AG09319 (cell line): ENCODE data around the genes PEMT and EVPLL.

DNA sequence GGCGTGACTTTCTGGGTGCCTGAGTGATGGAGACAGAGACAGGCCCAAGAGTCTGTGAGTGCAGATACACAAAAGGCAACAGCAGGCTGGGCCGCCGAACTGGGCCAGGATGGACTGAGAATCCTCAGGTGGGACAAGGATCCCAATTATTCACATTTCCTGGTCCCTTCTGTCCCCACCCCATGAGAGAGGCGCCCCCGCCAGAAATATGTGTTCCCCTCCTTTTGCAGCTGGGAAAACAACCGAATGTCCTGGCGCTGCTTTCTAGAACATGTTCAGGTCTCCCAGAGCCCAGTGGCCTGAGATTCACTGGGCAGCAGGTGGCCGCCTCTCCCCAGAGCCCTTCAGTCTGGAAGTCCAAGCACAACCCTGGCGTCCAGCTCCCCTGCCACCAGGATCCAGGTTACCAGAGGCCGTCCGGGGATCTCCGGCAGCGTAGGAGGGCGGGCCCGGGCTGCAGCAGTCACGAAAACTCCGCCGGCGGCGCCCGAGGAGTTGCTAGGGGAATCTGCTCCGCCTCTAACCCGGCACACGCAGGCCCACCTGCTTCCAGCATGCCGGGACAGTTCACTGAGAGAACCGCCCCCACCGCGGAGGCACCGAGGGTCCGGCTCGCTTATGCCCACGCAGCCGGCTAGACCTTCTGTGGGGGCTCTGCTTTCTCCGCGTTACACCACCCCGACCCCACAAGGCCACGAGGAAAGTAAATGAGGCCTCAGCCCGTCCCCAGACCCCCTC, 920 bp downstream of the PLD6 start:
- RRBS: 2% methylated on average over 12 of the region's 38 CpGs

DNA sequence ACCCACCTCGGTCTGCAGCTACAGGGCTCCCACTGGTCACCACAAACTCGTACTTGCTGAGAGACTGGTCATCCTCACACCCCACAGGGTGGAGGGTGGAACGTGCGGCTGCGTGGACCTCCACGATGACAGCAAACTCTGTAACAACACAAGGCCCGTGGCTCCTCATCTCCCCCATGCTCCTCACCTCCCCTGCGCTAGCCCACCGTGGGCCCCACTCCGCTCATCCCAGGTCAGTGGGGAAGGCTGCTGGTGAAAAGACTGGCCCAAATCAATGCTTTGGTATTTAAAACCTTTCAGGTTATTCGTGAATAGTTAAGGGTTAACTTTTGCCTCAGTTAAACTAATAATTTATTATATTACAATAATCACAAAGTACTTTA, 9.0 kb upstream of the PLD6 start:
- RRBS: no CpG with 5 or more reads among the region's 11 CpGs

GRCh38 chr17:17227990-17228813, 8.8 kb downstream of the FLCN start:
- RRBS: no CpG with 5 or more reads among the region's 18 CpGs

DNA sequence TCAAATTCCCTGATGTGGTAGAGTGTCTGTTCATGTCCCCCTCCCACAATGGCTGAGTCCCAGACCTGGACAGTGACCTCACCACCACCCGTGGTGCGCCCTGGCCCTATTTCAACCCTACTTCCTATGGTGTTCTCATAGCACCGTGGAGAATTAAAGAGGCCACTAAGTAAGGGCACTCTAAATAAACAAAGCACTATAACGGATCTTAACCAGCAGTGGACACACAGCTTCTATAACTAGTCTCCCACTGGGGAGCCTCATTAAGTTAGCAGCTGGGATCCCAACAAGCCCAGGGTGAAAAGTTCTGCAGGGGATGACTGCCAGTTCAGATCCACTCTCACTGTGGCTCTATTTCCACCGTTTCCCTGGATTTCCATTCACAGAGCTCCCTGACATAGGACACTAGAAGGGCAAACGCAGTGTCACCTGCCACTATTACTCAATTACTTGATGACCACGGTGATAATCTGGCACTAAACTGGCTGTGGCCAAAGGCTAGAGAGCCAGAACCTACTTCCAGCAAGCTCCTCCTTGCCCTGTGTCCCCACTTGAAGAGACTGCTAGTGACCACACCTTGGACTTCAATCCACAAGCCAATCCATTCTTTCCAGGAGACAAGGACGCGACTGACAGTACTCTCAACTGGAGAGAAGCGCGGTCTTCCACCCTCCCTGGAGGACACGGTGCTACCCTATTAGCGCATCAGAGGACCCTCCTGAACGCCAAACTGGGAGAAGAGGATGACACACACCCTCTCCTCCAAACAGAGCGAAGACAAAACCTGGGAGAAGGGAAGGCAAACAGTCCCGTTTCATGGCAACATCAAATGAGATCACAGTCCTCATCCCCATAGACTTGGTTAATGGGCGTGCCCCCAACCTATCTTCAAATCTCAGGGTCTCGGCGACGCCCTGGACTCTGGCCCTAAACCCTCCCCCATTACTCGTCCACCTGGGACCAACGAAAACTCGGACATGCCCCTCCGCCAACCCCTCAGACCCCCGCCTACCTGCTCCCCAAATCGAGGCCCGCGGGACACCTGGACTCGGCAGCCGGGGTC, 737 bp downstream of the FLCN start:
- RRBS: 6% methylated on average over 1 of the region's 30 CpGs

DNA sequence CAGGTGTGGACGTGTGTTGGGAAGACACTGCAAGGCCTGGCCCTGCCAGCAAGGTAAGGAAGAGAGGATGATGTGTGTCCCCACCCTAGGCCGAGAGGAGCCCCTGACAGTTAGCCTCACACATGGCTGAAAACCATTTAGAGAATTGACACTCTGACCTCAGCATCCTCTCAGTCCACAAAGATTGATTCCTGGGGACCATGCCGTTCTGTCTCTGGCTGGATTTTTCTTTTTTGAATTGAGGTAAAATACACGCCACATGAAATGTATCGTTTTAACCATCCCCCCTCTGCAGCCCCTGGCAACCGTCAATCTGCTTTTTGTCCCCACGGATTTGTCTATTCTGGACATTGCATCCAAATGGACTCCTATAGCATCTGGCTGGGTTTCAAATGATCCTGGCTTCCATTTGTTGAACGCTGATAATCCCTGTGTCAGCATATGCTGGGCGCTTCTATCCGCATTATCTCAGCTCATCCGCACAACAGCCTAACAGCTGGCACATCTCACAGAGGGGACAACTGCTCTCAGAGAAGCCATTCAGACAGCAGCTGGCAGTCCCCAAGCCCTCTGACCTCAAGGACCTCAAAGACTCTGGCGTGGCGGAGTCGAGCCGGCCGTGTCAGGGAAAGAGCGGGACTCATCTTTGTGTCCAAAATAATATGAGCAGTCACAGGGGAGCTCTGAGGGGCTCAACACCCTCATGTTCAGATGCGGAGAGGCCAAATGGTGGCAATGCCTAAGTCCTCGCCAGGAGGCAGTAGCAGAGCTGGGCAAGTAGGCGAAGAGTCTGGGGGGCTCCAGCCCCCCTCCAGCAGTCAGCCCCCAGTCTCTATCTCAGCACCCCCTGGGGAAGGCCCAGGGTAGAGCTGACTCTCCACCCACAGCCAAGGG, 82.3 kb downstream of the NT5M start:
- RRBS: no CpG with 5 or more reads among the region's 20 CpGs

DNA sequence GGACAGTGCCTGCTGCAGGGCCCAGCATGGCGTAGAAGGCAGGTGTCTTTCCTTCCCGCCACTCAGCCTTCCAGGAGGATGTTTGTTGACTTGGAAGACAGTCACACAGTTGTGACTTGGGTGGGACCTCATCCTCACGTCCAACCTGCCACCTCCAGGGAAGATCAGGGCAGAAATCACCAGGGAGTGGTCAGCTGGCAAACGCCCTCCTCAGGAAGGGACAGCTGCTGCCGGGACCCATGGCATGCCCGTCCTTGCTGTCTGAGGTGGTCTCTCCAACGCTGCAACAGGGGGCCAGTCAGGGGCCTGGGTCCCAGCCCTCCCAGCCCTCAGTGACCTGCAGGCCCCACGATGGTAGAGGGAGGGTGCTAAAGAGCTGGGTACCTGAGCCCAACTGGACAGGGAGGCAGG, 41.6 kb upstream of the RASD1 start:
- RRBS: no CpG with 5 or more reads among the region's 8 CpGs

DNA sequence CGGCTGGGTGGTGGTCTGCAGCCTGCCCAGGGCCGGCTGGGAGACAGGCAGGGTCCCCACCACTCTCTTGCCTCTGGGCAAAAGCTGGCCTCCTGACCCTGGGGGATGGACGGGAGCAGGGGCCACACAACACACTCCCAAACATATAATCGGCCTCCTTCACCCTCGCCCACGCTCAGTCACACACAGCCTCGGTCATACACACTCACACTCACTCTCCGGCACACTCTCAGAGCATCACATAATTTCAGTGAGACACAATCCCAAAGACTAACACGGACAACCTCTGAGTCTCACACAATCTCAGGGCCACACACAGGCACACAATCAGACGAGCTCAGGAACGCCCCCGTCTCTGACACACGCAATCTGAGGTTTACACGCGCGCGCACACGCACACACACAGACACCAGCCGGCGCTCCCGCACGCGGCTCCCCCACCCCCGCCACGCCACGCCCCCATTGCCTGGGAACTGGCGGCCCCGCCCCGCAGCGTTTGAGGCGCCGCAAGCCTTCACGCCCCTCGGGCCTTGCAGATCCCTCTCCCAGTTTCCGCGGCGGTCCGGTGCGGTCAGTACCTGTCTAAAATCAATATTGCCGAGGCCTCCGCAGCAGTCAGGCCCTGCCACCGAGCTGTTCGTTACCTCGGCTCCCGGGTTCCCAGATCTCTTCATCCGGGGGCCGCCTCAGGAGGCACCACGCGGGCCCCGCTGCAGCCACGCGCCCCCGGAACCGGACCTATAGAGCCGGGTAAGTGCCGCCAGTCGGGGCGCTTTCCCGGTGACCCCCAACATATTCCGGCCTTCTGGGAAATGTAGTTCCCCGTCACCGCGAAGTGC, at the start of gene PEMT:
Gene PEMT (minus strand): TSS at position 756 of the 839 bp plus-strand sequence.
- RRBS: under 1% methylated on average over 16 of the region's 63 CpGs

- RRBS: no CpG with 5 or more reads among the region's 17 CpGs
These were observed 15.8 kb downstream of the RAI1 start for GRCh38 chr17:17696714-17697796.

DNA sequence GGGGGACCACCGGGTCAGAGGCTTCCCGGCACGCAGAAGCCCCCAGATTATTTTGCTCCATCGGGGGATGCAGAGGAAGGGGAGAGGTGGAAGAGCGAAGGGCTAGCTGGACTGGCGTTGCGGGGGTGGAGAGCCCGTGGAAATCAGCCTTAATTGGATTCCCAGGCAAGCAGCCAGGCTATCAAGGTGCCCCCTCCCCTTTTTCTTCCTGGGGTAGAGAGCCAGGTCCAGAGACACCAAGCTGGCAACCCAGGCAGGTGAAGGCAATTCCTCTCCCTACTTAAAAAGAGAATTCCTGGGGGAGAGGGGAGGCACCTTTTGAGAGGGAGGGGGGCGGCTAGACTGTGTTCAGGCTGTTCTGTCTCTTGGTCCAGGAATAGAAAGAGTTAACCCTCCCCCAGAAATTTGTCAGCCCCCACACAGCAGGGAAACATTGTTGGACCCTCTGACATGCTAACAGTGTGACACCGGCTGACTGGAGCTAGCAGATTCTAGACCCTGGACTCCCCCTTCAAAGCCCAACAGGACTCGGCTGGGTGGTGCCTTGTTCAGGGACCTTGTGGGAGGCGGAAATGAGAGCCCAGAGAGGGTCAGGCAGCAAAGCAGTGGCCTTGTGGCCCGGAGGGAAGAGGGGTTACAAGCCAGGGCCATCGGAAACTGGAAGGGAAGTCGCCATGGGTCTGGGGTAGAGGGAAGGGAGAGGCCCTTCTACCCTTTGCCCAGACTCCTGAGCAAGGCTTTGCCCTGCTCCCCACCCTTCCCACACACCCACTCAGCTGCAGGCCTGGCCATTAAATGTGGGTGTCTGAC, 44.5 kb downstream of the RAI1 start:
- RRBS: no CpG with 5 or more reads among the region's 15 CpGs

DNA sequence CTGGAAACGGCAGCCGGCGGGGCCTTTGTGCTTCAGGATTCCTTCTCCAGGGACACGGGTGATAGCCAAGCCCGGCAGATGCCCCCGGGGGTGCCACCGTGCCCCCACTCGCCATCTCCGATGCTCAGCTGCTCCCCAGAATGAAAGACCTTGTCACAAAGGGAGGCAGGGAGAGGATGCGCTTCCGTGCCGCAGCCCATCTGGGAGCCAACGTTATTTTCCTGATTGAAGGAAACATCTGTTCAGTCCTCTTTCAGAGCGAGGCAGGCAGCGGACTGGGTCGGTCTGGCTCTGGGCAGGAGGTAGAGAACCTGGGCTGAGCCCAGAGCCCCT, 64.8 kb downstream of the RAI1 start:
- RRBS: 84% methylated on average over 4 of the region's 16 CpGs

- RRBS: 88% methylated on average over 1 of the region's 33 CpGs
These were observed 77.0 kb downstream of the RAI1 start for GRCh38 chr17:17757817-17759080.

DNA sequence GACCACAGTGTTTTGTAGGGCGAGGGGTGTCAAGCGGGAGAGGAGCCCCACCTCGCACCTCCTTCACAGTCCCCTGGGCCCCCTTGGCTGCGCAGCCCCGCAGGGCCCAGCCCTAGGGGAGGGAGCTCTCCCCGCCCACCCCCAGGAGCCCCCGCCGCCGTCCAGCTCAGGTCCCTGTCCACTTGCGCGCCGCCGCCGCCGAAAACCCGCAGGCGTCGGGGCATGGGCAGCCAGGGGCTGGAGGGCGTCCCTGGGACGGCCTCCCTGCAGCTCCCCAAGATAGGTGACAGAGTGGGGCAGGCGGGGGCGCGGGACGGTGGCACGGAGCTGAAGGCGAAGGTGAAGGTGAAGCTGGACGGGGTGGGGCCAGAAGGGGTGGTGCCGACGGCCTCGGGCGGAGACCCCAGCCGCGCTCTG, 27.3 kb downstream of the SREBF1 start:
- RRBS: no CpG with 5 or more reads among the region's 33 CpGs

- RRBS: no CpG with 5 or more reads among the region's 22 CpGs
These were observed 17.9 kb downstream of the SREBF1 start for GRCh38 chr17:17818639-17819498.

GRCh38 chr17:17859829-17860252, 23.1 kb upstream of the SREBF1 start:
- RRBS: no CpG with 5 or more reads among the region's 8 CpGs

DNA sequence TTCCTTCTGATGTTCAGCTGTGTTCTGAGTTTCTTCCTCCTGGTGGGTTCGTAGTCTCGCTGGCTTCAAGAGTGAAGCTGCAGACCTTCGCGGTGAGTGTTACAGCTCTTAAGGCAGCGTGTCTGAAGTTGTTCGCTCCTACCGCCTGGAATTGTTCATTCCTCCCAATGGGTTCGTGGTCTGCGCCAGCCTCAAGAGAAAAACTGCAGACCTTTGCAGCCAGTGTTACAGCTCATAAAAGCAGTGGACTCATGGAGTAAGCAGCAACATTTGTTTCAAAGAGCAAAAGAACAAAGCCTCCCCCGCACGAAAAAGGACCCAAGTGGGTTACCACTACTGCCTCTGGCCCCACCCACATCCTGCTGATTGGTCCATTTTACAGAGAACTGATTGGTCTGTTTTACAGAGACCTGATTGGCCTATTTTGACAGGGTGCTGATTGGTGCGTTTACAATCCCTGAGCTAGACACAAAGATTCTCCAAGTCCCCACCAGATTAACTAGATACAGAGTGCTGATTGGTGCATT, 16.3 kb downstream of the TOM1L2 start:
- RRBS: no CpG with 5 or more reads among the region's 12 CpGs

DNA sequence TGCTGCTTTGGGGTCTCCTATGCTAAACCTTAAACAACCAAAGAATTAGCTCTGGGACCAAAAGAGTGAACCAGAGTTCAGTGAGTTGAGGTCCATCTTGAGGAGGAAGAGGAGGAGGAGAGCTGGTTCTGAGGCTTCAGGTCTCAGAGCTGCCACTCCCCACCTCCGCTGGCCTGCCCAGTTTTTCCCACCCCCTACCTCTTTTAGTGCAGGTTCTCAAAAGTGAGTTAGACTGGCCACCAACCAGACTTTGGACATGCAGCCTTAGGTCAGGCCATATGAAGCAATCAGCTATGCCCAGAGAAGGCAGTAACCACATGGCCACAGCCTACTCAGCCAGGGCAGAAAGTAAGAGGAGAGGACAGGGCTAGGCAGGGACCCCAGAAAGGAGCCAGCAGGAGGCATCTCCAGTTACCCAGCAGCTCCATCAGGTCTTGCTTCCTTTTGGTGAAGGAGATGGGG, 8.9 kb downstream of the MYO15A start:
- RRBS: no CpG with 5 or more reads among the region's 1 CpG

DNA sequence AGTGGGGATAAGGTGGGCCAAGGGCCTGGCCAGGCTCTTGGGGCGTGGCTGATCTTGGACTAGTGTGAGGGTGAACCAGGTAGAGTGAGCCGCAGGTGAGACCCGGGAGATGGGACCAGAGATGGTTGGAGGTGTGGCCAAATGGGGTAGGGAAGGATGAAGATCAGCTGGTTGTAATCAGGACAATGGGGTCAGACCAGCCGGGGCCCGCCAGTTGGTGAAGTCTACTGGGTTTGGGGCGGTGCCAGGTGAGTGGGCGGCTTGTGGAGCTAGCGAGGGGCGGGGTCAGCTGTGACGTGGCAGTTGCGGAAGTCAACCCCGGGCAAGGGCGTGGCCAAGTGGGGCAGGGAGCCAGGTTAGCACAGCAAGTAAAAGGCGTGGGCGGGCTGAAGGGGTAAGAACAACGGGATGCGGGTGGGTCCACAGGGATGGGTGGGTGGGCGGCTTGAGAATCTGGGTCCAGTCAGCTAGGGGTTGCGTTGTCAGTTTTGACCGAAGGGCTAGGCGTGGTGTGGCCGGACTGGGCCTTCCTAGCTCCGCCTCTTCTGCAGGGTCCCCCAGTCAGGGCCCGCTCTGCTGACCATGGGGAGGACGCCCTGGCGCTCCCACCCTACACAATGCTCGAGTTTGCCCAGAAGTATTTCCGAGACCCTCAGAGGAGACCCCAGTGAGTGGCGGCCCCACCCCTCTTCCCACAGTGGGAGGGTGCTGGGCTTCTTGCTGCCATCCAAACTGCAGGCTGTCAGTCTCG, 25.5 kb upstream of the ALKBH5 start:
- RRBS: 5% methylated on average over 2 of the region's 30 CpGs

DNA sequence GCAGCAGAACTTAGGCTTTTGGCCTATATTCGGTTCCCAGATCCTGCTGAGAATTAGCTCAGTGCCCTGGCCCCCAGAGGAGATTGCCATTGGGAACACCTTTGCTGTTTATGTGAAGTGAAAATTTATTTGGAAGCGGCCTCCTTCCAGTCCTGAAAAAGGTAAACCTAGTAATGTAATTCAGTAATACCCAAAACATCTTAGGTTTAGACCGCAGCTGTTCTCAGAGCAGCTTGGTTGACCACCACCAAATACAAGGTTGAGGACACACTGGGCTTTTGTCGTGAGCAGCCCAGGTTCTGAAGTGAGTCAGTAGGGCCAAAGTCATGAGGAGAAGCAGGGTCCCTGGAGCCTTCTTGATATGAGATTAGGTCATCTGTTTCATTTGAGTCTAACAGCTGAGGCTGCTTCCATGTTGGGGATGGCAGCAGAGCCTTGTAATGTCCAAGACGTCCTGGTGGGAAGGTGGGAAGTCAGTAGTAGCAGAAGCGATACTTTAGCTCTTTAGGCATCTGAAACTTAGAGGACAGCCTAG, 2.2 kb downstream of the ALKBH5 start:
- RRBS: no CpG with 5 or more reads among the region's 6 CpGs

DNA sequence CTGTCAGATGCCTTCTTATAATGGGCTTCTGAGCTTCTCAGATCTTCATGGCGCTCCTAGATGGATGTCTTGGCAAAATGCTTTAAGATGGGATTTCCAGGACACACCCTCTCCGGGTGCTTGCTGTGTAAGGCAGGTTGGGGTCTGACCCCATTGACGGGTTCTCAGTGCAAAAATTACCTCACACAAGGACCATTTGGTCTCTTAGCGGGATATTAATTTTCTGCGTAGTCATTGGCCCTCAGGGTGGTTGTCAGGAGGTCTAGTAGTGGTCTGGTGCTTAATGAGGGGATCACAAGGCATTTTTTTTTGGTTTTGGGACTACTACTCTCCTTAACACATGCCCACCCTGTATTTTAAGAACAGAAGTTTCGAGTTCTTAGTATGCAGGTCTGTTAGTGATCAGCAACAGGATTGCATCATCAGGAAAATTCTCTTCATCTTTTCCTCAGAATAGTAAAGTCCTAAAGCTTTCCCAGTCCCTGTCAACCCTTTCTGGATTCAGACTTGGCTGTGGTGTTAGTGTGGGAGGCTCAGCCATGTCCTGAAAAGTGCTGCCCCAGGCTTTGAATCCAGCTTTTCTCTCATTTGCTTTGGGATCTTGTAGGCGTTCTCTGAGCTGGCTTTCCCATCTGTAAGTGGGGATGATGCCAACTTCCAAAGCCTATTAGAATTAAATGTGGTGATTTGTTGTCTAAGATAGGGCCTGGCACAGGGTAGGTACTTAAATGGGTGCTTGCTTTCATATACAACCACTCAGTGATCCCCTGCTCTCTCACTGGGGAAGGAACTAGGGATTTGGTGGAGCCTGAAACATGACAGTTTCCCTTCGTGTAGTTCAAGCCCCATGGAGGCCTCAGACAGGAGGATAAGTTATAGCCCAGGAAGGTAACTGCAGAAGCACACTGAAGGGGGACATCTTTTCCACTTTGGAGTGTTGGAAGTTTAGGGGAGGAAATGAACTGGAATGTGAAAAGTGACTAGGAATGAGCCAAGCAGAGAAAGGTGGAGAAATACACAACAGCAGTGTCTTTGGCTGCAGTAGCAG, 3.0 kb downstream of the ALKBH5 start:
- RRBS: no CpG with 5 or more reads among the region's 8 CpGs

DNA sequence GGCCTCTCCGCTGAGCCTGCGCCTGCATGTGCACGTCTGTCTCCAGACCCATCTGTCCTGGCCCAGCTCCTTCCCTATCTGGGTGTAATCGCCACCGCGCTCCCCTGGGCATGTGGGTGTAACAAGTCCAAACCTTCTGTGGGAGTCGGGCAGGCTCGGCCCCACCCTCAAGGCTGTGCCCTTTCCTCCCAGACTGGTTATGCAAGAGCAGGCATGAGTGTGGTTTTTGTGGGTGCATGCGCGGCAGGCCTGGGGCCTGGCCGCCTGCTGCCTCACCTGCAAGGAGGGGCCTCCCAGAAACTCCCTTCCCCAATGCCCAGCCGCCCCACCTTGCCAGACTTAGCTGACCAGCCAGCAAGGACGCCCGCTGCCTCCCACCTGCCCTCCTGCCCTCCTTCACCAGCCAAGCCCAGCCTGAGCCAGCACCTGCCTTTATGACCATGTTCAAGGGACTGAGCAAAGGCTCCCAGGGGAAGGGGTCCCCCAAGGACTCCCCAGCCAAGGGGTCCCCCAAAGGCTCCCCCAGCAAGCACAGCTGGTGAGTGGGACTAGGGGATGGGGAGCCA, at the start of gene EVPLL:
Gene EVPLL (plus strand): TSS at position 333 of the 566 bp plus-strand sequence.
- RRBS: no CpG with 5 or more reads among the region's 14 CpGs